ENCODE results near the genes MAP1S and B3GNT3.

GRCh38 chr19:17337726-17338527, 574 bp downstream of the GTPBP3 start:
- PRO-cap: bidirectional peak, plus-strand start at chr19:17338060, minus-strand start at chr19:17338077

- PRO-cap: no peak
Measured at GRCh38 chr19:17338795-17339470, 1.6 kb downstream of the GTPBP3 start.

- PRO-cap: bidirectional peak, plus-strand start at chr19:17470049, minus-strand start at chr19:17469672; bidirectional peak, plus-strand start at chr19:17470530, minus-strand start at chr19:17470184
Measured at GRCh38 chr19:17469889-17470283, 438 bp upstream of the SLC27A1 start.

DNA sequence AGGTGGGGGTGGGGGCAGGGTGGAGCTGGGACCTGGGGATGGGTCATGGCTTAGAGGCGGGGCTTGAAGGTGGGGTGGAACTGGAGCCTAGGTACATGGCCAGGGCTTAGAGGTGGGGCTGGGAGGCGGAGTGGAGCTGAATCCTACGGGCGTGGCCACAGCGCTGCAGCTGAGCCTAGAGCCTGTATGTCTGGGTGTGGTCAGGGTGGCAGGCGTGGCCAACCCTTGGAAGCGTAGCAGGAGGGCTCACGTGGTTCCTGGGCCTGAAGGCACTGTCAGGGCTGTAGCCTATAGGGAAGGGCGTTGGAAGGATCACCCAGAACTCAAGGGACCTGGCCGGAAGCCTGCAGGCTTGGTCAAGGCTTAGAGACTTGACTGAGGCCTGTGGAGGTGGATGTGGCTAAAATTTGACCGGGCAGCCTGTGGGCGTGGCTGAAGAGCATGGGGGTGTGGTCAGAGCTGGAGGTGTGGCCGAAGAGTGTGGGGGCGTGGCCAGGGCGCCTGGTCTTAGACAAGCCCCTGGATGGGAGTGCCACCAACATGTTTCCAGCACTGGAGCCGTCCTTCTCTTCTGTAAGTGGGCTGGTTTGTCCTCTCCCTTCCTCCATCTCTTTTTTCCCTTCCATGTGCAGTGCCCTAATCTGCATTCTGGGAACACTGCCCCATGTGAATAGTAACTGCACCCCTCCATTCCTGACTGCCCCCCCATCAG, 24.4 kb downstream of the COLGALT1 start:
- PRO-cap: no peak

DNA sequence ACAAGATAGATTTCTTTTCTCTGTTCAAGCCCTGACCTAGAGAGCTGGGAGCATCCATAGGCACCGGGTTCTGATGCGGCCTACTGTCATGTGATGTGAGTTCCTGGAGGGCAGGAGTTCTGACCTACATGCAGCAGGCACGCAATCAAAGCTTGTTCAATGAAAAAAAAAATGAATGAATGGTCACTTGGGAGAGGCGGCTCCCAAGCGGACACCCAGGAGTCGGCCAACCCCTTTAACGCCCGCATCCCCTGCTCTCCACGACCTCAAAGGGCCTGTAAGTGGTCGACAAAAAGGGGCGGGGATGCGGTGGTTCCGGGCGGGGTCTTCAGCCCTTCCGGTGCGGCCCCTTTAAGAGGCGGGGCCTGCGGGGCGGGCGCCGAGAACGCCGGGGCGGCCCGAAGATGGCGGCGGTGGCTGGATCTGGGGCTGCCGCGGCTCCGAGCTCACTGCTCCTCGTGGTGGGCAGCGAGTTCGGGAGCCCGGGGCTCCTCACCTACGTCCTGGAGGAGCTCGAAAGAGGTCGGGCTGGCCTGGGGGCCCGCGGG, at the start of gene MAP1S:
Gene MAP1S, plus strand, starts transcription at position 382 of the 548 bp plus-strand sequence.
- PRO-cap: bidirectional peak, plus-strand start at position 382 of the sequence, minus-strand start at position 279 of the sequence

GRCh38 chr19:17721851-17722117, 2.5 kb downstream of the MAP1S start:
- PRO-cap: no peak

DNA sequence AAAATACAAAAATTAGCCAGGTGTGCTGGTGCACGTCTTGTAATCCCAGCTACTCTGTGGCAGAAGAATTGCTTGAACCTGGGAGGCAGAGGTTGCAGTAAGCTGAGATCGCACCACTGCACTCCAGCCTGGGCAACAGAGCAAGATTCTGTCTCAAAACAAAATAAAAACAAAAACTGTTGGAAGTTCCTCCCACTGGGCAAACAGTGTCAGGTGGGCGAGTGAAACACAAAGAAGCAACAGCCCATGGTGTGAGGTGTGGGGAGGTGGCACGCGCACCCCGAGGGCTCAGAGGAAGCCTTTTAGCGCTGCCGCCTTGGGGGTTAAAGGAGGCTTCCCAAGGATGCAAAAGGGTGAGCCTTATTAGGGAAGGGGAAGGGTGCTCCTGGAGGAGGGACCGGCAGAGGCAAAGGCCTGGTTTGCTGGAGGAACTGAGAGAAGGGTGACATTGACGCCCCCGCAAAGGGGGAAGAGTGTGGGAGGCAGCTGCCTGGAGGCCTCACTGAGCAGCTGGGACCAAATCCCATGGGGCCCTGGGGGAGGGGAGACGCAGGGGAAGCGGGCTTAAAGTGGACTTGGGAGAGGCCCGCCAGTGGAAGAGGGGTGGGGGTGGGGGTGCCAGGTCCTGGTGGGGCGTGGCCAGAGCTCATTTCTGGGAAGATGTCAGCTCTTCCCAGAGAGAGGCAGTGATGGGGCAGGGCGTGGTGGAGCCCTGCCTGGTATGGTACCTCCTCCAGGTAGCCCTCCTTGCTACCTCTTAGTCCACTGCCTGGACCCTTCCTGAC, 12.1 kb upstream of the FCHO1 start:
- PRO-cap: no peak

GRCh38 chr19:17779160-17779333, 15.9 kb upstream of the B3GNT3 start:
- PRO-cap: no peak

DNA sequence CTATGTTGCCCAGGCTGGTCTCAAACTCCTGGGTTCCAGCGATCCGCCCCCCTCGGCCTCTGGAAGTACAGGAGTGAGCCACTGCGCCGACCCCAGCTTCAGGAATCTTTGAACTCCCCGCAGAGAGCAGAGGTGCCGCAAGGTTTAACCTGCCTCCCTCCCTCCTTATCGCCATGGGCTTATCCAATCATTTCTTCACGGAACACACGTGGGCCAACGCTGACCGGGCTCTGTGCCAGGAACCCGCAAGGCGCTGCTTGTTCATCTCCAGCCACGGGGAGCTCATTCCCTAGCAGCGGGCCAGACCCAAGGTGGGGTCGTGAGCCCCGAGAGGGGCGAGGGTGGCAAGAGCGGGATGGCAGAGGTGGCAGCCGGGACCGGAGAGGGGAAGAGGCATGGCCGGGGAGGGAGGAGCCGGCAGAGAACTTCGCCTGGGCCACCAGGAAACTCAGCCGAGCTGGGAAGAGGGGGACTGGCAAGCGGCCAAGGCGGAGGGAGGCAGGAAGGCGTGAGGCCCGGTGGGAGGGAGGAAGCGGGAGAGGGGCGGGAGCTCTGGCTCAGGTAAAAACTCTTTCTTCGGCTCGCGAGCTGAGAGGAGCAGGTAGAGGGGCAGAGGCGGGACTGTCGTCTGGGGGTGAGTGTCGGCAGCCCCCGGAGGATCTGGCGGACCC, at the start of gene B3GNT3:
Gene B3GNT3, plus strand, starts transcription at position 566 of the 671 bp plus-strand sequence.
- PRO-cap: bidirectional peak, plus-strand start at position 591 of the sequence, minus-strand start at position 429 of the sequence

DNA sequence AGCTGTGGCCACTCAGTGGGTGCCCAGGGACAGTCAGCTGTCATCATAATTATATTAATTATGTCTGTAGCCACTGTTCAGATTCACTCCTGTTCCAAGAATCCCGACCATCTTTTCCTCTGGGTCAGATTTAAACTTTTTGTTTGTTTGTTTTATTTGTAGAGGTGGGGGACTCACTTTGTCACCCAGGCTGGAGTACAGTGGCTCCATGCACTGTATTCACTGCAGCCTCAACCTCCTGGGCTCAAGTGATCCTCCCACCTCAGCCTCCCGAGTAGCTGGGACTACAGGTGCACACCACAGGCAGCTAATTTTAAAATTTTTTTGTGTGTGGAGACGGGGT, 977 bp downstream of the B3GNT3 start:
- PRO-cap: no peak

DNA sequence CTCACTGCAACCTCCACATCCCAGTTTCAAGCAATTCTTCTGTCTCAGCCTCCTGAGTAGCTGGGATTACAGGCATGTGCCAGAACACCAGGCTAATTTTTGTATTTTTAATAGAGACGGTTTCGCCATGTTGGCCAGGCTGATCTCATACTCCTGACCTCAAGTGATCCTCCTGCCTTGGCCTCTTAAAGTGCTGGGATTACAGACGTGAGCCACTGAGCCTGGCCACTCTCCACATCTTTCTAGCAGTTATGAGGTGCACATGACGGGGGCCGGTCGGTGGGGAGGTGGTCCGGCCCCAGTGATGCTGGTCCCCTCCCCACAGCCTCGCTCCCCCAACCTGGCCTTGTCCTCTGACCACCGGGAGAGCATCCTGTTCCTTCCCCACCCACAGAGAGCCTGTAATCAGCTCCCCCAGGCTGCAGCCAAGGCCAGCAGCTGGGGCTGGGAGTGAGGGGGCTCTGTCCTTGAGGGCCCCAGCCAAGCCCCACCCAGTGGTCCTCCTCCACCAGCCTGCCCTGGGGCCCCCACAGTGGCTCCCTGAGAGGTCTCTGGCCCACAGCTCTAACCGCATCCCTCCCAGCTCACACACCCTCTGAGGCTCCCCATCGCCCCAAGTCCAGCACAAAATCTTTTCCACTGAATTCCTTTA, 3.0 kb upstream of the INSL3 start:
- PRO-cap: no peak

DNA sequence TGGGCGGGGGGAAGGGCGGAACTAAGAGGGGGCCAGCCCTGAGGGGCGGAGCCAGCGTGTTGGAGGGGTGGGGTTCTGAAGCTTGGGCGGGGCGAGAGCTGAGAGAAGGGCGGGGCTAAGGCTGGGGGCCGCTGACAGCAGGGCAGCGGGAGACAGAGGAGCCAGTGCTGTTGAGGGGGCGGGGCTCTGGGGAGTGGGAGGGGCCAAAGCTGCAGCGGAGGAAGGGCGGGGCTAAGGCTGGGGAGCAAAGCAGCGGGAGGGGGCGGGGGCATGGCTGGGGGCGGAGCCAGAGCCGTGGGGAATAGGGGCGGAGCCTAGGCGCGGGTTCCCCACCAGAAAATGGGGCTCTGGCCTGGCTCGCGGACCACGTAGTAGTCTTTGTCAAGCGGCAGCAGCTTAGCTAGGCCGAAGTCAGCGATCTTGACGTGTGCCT, 9.6 kb upstream of the INSL3 start:
- PRO-cap: no peak

- PRO-cap: no peak
Measured at GRCh38 chr19:17864550-17864952, 4.8 kb downstream of the RPL18A start.

- PRO-cap: bidirectional peak, plus-strand start at chr19:17948028, minus-strand start at chr19:17947819
Measured at GRCh38 chr19:17947125-17947937, 14.5 kb downstream of the CCDC124 start.

DNA sequence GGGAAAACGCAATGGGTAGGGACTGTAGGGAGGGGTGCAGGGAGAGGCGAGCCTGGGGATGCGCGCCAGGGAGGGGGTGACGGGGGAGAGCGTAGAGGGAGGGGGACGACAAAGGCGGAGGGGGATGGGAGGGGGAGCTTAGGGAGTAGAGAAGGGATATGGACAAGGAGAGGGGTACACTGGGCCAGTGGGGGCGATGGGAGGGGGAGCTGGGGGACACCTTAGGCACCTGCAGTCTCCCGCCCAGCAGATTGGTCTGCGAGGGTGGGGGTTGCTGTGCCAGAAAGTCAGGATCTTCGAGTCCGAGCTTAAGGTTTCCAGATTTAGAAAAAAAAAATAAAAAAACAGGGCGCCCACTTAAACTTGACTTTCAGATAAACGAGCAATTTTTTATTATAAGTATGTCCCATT, 15.7 kb downstream of the CCDC124 start:
- PRO-cap: no peak

DNA sequence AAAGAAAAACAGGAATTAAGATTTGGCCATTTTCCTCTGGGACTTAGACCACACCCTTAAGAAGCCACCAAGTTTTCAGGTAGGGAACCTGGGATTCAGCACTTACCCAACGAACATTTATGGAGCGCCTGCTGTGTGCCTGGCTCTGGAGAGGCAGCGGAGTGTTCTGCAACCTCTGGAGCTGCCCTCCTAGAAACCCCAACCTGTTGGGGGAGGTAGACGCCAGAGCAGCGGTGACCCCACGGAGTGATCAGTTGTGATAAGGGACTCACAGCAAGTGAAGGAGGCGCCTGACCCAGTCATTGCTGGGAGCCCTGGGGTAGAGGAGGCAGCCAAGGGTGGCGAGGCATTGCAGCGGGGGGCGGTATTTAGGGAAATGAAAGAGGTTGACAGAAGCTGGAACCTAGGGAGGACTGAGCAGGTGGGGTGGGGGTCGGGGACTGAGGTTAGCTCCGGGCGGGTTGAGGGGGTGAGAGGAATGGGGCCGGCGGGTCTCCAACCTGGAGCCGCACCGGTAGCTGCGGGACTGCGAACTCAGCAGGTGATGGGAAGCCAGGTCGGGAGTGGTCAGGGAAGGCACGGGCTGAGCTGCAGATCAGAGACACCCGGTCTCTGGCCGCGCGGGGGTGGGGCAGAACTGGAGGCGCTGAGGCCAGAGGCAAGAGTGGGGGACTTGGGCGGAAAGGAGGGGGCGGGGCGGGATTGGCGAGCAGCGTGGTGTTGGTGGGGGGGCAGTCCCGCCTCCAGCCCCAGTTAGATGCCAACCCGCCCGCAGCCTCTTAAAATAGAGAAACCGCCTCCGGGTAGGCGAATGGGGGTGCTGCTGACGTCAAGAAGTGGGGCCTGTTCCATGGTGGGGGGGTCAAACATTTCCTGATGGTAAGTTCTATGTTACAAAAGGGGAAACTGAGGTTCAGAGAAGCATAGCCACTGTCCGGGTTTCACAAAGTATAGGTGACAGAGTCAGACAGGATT, 1.4 kb downstream of the MAST3 start:
- PRO-cap: no peak

- PRO-cap: no peak
Measured at GRCh38 chr19:18147671-18148017, 5.3 kb upstream of the PIK3R2 start.

DNA sequence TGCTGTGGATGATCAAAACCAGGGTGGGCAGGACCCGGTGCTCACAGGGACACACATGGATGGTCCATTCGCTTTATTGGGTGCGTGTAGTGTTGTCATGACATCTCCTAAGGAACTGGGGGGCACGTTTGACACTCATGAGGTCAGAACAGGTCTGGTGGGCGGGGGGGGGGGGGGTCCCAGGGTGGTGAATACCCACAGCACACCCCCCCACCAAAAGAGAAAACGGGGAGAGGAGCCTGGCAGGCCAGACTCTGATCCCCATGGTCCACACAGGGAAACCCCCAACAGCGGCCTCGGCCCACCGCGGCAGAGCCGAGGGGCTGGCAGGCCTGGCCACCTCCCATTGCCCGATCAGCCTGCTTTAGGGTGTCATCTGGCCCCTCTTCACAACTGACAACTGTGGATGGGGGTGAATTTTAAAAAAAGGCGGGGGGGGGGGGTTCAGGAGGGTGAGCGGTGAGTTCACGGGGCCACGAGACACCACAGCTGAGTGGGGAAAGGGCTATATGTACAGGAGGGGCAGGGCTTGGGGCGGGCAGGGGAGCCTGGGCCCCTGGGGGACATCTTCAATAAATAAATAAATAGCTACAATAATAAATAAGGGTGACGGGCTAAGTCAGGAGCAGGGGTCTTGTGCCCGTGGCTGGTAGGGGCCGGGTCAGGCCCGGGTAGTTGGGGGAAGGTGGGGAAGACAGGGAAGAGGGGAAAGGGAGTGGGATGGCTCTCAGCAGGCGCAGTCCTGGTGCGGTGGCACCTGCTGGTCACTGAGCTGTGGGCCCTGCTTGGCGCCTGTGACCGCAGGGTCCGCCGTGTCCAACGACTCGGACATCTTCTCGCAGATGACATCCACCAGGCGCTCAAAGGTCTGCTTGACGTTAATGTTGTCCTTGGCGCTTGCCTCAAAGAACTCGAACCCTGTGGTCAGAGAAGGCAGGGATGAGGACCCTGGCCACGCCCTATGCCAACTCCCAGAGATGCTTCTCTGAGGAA, 4.0 kb downstream of the MPV17L2 start:
- PRO-cap: no peak

DNA sequence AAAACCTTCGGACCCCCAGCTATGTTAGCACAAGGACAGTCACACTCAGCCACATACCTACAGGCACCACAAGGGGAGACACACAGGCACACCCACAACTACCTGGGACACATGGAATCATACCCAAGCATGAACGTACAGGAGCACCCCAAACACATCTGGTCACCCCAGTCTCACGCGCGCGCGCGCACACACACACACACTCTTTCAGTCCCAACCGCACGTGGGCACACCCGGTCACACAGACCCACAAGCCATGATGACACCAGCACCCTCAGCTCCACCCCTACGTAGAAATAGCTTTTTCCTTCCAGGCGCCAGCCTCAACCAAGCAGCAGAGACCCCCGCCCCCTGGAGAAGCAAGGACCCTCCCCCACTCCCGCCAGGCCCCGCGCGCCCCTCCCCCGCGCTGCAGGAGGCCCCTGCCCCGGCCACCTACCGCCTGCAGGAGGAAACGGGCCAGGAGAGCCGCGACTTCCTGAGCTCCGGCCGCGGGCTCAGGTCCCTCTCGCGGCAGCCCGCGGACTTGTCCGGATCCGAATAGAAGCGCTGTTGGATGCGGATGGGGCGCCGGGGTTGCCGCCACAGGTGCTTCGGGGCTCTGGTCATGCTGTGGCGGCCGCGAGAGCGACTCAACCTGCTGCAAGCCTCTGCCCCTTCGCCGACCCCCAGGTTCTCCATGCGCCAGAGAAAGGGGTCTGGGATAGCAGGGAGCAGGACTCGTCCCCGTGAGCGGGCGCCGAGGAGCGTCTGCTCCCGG, 6.5 kb upstream of the PDE4C start:
- PRO-cap: no peak

- PRO-cap: bidirectional peak, plus-strand start at chr19:18291875, minus-strand start at chr19:18291696; bidirectional peak, plus-strand start at chr19:18292071, minus-strand start at chr19:18291989
Measured at GRCh38 chr19:18291592-18292201, 10.3 kb upstream of the JUND start.